Myometrial cell (primary cell): ENCODE measurements around a stretch of chr13.

GRCh38 chr13:27250653-27251048, 707 bp upstream of the RPL21 start:
- RAMPAGE, long total RNA = no peak

- RAMPAGE, long total RNA = no peak
These were observed 5.5 kb downstream of the RASL11A start for GRCh38 chr13:27276121-27276592.

DNA sequence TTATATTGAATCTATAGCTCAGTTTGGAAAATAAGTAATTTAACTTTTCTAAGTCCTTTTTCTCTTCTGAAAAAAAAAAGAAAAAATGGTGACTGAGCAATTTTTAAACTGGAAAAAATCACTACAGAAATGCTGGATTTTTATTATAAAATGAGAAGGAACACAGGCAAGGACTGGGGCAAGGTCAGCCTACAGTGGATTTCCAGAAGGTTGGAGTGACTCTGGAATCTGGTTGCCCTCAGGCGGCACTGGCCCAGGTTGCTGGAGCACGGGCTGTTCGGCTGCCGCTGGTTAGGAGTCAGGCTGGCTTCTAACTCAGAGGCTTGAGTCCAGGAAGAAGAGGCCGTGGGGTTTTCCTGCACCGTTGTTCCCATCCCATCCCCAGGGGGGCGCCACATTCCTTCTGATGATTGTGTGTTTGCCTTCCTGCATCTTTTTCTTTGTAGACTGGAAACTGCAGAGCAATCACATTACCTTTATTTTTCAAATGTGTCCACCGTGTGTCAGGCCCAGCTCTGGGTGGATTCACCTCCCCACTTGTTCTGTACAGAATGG, 44.6 kb upstream of the GTF3A start:
- RAMPAGE, long total RNA = no peak

DNA sequence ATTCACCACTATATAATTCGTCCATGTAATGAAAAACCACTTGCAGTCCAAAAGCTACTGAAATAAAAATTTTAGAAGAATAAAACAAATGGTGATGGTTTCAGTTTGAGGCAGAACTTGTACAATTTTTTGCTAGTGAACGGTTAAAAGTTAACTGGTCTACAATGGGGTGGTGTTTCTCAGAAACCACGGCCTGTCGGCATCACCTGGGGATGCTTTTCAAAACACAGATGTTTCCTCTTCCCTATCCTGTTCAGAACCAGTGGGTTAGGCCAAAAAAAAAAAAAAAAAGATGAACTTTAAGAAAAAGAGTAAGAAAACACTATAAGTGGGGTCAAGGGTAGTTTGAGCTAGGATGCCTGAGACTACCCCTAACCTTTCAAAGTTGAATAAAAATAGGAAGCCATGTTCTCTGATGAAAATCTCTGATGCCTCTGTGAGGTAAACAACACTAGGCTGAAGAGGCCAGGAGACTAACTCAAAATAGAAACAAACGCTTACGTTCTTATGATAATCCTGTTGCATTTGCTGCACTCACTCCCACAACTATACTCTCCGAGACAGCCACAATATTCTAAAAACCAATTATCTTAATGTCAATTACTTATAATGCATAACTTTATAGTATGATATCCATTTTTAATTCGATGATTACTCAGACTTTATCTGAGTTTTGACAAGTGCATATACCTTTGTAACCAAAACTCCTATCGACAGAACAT, 3.3 kb downstream of the MTIF3 start:
- RAMPAGE, long total RNA = no peak

DNA sequence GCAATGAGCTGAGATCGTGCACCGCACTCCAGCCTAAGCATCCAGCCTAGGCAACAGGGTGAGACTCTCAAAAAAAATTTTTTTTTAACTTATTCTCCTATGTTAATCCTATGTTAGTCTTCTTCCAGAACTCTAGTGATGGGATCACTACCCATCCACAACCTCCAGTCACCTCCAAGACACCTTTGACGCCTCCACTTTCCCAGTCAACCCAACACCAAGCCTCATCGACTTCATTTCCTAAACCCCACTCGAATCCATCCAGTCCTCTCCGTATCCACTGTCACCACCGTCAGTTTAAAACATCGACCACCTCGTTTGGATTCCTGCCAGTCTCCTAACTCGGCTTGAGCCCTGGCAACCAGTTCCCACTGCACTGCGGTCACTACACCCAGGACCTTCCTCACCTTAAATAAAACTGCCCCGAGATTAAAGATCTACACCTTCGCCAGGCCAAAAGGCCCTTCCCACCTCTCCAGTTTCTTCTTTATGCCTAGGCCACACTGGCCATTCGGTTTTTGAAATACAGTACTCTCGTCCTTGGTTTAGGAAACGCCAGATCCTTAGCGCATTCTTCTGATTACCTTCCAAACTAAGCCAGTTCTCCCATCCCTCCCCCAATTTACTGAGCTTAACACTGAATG, 1.3 kb downstream of the MTIF3 start:
- RAMPAGE, long total RNA = no peak

DNA sequence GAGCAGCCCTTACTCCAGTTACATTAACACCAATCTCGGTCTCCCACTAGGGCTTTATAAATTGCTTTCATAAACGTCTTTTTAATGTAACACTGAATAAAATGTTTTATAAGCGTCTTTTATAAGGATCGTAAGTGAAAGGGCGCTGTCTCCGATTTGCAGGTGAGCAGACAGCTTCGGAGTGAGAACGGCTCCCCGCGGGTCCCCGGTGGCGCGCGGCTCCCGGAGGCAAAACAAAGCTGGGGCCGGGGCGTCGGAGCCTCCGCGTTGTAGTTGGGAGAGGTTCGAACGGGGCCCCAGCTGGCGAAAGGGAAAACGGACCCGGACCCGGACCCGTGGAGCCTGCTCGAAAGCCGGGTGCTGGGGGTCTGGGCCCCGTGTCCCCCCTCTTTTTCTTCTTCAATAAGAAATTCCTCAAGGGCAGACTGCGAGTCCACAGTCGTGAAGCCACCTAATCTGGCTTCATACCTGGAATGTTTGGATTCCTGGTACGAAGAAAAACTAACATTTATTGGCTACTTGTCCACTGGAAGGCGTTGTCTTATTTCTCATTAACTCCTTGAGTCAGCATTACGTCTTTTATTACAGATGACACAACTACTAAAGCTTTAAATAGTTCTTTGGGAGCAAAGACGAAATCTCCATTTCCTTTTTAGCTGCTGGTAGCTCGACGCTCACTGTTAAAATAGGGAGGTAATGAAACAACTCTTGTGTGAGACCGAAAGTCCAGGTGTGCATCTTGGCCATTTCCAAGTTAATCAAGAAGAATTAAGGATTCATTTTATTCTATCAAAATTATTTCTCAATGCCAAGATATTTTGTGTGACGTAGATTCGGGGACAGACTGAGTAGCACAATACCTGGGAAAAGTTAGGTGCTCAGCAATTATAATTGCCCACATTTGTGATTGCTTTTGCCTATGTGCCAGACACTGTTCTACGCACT, 694 bp upstream of the MTIF3 start:
- RAMPAGE, long total RNA = no peak

GRCh38 chr13:27569041-27569580, 51.2 kb downstream of the LNX2 start:
- RAMPAGE, long total RNA = no peak

DNA sequence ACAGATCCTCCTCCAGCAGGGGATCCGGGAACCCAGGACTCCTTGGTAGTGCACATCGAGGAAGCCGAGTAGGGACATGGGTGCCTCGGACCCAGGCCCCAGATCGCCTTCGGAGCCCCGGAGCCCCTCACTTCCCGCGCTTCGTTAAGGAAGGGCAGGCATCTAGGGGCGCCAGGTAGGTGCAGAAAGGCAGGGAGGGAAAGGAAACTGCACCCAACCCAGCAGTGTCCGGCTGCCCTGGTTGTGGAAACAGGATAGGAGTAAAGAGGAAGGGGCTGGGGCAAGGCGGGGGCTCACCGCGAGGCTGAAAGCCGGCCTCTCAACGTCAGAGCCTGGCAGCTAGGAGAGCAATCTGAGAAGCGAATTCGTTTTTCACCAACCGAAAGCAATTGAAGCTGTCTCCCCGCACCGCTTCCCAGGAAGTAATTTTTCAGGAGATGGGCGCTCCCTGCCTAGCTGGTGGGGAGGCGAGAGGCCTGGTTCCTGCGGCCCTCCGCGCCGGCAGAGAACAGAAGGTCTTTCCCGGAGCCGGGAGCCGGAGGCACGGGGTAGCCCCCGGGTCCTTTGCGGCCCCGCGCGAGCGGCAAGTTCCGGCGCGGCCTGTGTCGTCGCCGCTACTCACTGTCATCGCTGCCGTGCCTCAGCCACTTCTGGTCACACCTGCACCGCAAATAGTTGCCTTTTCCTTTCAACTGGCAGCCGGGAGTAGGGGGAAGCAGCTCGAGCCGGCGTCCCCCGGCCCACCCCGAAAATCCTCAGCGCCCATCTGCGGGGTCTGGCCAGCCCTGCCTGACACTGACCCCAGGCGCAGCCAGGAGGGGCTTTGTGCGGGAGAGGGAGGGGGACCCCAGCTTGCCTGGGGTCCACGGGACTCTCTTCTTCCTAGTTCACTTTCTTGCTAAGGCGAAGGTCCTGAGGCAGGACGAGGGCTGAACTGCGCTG, 1.3 kb downstream of the PDX1 start:
- RAMPAGE, long total RNA = no peak

DNA sequence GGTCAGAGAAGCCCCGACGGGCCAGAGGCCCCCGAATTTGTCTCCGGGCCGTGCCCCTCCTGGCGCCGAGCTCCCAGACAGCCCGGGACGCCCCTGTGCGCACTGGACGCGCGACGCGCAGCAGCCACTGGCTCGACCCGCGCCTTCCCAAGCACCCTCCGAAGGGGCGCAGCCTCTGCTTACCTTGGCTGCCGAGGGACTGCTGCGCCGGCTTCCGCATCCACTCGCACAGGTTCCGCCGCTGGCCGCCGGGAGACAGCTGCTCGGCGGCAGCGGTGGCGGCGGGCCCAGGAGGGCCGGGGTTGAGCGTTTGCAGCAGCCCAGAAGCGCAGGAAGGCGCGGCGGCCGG, 858 bp downstream of the CDX2 start:
- RAMPAGE, long total RNA = no peak

DNA sequence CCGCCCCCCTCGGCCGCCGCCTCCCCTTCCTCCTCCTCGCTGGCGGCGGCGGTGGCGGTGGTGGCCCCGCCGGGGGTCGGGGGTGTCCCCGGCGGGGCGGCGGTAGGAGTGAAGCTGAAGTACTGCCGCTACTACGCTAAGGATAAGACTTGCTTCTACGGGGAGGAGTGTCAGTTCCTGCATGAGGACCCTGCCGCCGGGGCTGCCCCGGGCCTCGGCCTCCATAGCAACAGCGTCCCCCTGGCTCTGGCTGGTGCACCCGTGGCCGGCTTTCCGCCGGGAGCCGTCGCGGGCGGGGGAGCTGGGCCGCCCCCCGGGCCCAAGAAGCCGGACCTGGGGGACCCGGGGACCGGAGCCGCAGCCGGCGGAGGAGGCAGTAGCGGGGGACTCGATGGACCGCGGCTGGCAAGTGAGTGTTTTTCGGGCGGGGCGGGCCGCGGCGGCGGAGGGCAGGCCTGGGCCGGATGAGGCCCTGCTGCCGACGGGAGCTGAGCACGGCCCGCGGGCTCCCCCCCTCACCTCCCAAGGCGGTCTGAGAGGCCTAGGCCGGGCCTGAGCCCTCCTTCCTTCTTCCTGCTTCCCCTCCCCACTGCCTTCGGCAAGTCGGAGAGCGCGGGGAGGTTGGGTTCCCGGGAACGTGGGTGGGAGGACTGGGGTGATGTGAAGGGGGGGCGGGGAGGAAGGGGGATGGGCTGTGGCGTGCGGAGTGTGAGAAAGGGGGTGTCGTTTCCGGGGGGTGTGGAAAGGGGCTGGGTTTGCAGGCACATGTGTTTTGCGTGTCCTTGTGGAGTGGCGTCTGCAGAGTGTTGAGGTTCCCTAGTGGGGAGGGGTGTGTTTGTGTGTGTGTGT, 558 bp downstream of the PAN3 start:
- RAMPAGE, long total RNA = no peak

- RAMPAGE, long total RNA = no peak
These were observed 1.6 kb downstream of the PAN3 start for GRCh38 chr13:28140031-28140161.

GRCh38 chr13:28277124-28277645, 138.8 kb downstream of the PAN3 start:
- RAMPAGE, long total RNA = no peak

GRCh38 chr13:28531939-28532363, 37.0 kb upstream of the FLT1 start:
- RAMPAGE, long total RNA = no peak

DNA sequence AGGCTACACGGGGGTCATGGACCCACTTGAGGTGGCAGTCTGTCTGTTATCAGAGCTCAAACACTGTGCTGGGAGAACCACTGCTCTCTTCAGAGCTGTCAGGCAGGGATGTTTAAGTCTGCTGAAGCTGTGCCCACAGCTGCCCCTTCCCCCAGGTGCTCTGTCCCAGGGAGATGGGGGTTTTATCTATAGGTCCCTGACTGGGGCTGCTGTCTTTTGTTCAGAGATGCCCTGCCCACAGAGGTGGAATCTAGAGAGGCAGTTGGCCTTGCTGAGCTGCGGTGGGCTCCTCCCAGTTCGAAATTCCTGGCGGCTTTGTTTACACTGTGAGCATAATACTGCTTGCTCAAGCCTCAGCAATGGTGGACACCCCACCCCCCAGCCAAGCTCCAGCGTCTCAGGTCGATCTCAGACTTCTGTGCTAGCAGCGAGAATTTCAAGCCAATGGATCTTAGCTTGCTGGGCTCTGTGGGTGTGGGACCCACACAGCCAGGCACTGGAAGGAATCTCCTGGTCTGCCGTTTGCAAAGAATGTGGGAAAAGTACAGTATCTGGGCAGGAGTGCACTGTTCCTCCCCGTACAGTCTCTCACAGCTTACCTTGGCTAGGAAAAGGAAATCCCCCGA, 25.1 kb downstream of the SLC46A3 start:
- RAMPAGE, long total RNA = no peak

GRCh38 chr13:28744056-28744519, 25.3 kb upstream of the SLC46A3 start:
- RAMPAGE, long total RNA = no peak

DNA sequence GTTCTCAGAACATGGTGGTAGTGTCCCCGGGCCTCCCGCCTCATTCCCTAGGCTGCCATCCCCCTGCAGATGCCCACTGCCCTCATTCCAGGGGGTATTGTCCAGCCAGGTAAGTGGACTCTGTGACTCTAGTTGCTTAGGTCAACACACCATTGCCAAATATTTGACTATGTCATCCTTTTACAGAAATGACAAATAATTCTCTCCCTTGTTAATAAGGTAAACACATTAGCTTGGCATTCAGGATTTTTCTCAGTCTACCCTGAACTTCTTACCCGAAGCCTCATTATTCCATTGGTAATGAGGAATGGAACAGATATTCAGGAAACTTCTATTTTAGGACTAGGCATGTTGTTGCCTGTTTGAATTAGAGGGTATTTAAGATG, 303.7 kb downstream of the MTUS2 start:
- RAMPAGE, long total RNA = no peak

DNA sequence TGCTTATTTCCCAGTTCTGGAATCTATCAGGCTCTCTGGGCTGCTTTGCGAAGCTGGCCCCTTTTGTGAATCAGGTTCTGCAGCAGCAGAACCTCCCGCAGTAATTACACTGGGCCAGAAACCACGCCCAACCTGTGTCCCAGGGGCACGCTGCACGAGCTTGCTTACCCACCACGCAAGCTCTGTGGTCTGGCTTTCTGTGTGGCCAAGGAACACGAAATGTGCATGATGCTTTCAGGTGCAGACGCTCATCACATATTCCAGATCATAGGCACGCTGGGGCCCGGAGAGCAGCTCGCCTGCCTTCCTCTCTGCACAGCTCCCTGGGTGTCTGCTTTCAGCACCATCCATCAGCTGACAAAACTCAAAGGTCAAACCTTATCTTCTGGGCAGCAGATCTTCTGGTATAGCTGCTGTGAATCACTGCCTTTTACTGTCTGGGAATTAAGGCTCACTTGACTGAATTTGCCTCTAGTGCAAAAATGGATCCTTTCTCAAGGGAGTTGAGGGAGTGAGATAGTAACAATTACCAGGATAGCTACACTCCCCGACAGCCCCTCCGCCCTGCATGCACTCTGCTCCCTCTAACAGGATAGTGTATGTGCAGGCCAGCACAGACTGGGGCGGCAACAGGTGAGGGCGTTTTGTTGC, 86.9 kb downstream of the SLC7A1 start:
- RAMPAGE, long total RNA = no peak

DNA sequence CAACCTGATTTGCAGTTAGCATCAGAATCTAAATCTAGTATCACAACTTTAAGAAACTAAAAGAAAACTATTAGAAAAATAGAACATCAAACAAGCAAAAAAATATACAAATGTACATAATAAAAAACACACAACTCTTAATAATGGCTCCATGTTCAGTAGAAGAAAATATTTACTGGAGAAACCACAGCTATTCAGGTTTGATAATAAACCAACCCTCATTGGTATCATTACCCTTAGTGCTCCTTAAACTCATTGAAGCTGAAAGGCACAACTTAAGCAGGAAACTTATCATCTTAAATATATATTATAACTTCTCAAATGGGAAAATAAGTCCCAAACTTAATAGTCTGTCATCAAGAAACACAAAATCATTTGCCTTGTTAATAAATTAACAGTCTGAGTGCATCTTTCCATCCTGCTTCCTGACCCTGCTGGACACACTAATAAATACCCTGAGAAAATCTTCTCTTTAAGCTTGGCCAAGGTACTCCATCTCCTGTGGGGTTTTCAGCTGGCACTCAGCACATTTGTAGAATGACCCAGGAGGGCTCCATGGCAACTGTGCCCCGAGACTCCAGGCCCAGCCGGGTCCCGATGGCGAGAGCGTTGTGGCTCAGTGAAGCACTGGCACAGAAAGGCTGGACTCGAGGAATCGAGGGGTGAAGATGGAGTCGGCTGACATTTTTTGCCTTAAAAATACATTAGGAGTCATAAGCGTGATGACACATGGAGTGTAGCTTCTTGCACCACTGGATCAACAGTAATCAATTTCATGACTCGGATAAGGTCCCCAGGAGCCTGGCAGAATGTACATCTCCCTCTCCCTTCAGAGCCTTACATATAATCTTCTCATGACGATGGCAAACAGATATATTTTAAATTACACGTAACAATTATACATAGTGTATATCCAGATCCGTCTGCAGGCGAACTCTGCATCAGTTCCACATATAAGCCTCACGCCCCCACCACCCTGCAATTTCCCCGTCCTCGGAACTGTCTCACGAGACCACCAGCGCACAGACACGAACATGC, 85.5 kb downstream of the SLC7A1 start:
- RAMPAGE, long total RNA = no peak

- RAMPAGE, long total RNA = no peak
These were observed 13.3 kb downstream of the SLC7A1 start for GRCh38 chr13:29582012-29582688.

- RAMPAGE, long total RNA = no peak
These were observed 3.6 kb downstream of the UBL3 start for GRCh38 chr13:29846744-29847214.